Metanephros (tissue), 2 donors: ENCODE data around the gene LGR5.

GRCh38 chr12:70012922-70013276, 187.9 kb downstream of the MYRFL start:
- RAMPAGE, long total RNA: no peak

- RAMPAGE, long total RNA: no peak
Measured at GRCh38 chr12:70324155-70324671, 41.9 kb upstream of the KCNMB4 start.

GRCh38 chr12:70458544-70459043, 92.5 kb downstream of the KCNMB4 start:
- RAMPAGE, long total RNA: no peak

DNA sequence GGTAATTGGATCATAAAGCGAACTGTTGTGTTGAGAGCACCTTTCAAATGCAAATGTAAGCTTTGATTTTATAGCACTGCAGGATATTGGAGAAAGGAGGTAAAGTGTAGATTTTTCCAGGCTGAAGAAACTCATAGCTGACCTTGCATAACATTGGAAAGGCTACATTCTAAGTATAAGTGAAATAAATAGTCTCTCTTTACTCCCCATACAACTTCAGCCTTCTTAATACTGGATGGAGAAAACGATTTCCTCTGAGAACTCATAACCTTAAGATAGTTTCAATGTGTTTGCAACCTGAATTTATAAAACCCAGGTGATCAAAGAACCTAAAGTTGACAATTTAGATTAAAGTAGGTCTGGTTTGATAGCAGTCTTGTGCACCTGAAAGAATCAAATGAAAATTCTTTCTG, 53.8 kb downstream of the PTPRB start:
- RAMPAGE, long total RNA: no peak

DNA sequence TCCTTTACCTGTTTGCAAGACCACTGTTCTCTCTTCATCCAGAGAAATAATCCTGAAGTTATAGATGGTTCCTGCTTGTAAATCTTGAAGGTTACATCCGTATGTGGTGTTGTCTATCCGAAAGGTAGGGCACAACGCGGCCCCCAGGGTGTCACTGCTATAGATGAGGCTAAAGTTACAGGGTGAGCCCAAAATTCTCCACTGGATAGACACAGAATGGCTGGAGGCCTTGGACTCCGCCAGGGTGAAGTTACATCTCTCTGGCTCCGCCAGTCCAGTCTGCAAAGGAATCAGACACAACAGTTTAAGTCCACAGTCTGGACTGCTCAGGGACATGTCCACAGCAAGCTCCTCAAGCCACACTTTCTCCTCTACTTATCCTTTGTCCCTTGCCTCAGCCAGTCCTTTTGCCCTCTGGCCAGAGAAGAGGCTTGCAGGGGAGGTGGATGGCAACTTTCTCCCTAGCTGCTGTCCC, 28.1 kb downstream of the PTPRB start:
- RAMPAGE, long total RNA: no peak

DNA sequence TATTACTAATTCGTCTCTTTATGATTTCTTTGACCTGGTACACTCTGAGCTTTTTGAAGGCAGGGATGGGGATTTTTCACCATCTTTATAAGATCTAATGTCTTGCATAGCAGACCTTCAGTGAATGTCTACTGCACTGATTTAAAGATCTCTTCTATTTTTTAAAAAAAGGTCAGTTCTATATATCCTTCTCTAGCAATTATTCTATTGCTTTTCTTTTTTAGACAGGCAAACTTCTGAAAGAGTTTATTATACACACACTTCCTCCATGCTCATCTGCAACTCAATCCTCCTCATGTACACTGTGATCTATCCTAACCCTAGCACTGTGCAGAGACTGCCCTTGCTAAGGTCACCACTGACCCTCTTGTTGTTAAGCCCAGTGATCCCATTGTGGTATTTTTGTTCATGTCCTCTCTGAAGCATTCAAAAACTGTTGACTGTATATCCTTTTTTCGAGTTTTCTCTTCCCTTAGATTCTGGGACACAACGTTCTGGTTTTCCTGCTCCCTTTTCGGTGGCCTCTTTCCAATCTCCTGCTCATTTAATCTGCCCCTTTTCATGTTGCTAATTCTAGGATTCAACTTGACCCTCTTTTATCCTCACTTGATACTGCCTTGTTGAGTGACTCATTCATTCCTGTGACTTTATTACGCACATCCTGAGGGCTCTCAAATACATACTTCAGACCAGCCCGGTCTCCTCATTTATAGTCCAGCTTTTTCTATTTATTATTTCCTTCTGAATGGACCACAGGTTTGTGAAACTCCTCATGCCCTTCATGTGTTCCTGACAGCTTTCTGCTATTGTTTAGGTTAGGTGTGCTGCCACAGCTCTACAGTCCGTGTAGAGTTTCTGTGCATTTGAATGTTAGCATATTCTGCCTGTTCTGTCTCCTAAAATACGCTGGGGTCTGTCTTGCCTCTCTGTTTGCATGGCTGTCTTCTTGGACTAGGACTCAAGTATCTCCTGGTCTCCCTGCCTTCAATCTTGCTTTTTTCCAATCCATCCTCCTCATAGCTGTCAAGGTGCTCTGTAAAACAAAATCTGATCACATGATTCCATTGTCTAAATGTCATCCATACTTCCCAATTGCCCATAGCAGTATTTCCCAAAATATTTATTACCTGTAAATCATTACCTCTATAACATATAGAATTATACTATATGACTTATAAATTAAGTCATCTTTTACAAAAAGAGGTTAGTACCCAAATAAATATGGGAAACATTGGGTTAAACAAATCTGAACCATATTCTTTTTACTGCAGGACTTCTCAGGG, 54.1 kb upstream of the PTPRB start:
- RAMPAGE, long total RNA: no peak

- RAMPAGE, long total RNA: no peak
Measured at GRCh38 chr12:70754105-70755031, 117.1 kb upstream of the PTPRB start.

- RAMPAGE, long total RNA: no peak
Measured at GRCh38 chr12:71438668-71439302, 813 bp upstream of the LGR5 start.

DNA sequence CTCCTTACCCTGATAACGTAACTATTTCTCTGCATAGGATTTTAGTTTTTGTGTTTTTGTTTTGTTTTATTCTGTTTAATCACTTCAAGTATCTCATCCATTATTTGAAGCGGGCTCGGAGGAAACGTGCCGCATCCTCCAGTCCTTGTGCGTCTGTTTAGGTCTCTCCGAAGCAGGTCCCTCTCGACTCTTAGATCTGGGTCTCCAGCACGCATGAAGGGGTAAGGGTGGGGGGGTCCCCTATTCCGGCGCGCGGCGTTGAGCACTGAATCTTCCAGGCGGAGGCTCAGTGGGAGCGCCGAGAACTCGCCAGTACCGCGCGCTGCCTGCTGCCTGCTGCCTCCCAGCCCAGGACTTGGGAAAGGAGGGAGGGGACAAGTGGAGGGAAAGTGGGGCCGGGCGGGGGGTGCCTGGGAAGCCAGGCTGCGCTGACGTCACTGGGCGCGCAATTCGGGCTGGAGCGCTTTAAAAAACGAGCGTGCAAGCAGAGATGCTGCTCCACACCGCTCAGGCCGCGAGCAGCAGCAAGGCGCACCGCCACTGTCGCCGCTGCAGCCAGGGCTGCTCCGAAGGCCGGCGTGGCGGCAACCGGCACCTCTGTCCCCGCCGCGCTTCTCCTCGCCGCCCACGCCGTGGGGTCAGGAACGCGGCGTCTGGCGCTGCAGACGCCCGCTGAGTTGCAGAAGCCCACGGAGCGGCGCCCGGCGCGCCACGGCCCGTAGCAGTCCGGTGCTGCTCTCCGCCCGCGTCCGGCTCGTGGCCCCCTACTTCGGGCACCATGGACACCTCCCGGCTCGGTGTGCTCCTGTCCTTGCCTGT, at the start of gene LGR5:
Gene LGR5 (plus strand): TSS at position 496 of the 819 bp plus-strand sequence.
- RAMPAGE, long total RNA: no peak

DNA sequence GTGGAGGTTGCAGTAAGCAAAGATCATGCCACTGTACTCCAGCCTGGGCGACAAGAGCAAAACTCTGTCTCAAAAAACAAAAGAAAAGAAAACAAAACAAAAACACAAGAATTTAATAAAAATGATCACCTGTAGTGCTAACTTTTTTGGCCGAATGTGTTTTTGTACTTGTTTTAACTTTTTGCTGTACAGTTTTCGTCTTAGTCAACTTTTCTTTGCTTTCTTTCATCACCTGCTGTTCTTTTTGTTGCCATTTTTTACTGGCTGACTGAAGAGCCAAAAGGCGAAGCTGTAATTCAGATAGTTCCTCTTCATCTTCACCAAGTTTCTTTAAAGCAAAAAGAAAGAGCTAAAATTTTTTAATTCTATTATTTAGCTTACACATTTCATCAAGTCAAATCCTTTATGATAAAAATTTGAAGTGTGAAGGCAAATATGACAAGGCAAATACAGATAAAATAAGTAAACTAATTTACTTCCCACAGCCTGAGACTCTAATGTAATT, 18.8 kb downstream of the ZFC3H1 start:
- RAMPAGE, long total RNA: no peak

GRCh38 chr12:72254166-72255464, 17.6 kb upstream of the TRHDE start:
- RAMPAGE, long total RNA: no peak

DNA sequence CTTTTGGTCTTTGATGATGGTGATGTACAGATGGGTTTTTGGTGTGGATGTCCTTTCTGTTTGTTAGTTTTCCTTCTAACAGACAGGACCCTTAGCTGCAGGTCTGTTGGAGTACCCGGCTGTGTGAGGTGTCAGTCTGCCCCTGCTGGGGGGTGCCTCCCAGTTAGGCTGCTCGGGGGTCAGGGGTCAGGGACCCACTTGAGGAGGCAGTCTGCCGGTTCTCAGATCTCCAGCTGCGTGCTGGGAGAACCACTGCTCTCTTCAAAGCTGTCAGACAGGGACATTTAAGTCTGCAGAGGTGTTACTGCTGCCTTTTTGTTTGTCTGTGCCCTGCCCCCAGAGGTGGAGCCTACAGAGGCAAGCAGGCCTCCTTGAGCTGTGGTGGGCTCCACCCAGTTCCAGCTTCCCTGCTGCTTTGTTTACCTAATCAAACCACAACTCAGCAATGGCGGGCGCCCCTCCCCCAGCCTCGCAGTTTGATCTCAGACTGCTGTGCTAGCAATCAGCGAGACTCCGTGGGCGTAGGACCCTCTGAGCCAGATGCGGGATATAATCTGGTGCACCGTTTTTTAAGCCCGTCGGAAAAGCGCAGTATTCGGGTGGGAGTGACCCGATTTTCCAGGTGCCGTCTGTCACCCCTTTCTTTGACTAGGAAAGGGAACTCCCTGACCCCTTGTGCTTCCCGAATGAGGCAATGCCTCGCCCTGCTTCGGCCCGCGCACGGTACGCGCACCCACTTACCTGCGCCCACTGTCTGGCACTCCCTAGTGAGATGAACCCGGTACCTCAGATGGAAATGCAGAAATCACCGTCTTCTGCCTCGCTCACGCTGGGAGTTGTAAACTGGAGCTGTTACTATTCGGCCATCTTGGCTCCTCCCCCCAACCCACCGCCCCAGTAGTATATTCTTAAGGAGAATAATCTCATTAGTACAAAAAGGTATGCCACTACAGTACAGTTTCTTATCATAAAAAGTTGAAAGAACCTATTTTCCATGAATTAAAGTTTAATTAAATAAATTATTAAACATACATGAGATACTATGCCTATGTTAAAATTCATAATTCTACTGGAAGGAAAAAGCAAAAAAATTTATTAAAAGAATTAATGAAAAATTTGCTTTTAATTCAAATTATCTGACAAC, 28.6 kb upstream of the ATXN7L3B start:
- RAMPAGE, long total RNA: no peak

GRCh38 chr12:75360102-75361050, 25.9 kb downstream of the GLIPR1L1 start:
- RAMPAGE, long total RNA: no peak

- RAMPAGE, long total RNA: no peak
Measured at GRCh38 chr12:75478523-75479167, 1.9 kb upstream of the GLIPR1 start.

- RAMPAGE, long total RNA: no peak
Measured at GRCh38 chr12:75658823-75659236, 147.4 kb upstream of the KRR1 start.

GRCh38 chr12:75705942-75706416, 194.6 kb upstream of the KRR1 start:
- RAMPAGE, long total RNA: no peak

DNA sequence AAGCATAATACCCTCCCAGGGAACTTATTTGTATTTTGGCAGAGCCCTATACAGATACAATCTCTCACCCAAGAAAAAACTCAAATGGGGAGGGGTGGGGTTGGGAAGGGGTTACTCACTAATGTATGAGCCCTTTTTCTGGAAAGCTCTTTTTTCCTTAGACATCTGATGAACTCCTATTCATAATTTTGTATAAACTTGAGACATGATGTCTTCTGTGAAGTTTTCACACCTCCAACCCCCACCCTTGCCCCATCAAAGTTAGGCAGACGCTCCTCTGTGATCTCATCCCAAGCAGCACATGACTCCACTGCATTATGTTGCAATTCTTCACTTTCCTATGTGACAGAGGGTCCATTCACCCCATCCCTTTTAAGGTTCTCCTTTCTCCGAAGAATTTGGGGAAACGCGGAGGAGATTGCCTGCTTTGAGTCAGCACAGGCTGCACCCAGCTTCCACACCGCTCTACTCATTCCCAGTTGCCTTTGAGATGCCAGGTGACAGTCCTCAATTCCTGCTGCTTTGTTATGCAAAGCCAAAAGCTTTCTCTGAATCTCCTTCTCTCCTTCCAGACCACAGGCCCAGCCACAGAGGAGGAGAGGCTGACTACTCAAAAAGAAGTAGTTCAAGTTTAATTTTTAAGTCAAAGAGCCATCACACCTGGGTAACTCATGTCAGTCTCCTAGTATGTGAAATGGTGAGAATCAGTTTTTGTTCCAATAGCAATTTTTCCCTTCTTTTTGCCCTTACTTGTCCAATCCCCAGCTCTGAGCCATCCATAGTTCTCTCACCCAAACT, 114.7 kb downstream of the NAP1L1 start:
- RAMPAGE, long total RNA: no peak

DNA sequence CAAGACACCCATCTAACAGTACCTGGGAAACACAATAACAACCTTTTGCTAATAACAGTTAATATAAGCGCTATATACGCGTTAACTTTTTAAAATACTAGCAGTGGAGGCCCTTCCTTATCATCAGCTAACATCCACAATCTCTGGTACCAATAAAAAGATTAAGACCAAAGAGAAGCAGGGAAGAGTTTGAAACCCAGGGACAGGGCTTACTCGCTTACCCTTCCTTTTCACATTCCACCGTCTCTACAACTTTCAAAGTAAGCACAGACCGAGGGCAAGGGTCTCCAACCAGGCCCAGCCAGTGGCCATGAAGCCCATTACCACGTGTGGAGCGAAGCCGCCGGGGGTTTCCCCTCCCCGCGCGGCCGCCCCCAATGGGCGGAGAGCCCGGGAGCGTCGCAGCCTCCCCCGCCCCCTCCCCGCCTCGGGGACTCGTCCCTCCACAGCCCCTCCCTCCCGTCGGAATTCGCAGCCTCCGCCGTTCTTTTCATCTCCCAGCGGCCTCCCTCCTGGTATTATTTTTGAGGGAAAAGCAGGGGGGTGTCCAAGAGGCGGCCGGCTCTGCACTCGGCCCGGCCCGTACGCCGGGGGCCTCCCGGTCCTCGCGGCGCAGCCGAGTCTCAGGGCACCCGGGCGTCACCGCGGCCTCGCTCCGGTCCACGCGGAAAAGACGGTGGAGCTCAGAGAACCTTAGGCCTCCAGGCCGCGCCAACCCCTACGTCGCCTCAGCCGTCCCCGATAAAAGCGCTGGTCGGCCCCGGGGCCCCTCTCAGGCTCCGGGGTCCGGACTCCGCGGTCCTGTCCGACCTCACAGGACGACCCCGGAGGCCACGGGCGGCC, 652 bp downstream of the NAP1L1 start:
- RAMPAGE, long total RNA: no peak

GRCh38 chr12:76375066-76375402, 26.8 kb upstream of the BBS10 start:
- RAMPAGE, long total RNA: no peak

DNA sequence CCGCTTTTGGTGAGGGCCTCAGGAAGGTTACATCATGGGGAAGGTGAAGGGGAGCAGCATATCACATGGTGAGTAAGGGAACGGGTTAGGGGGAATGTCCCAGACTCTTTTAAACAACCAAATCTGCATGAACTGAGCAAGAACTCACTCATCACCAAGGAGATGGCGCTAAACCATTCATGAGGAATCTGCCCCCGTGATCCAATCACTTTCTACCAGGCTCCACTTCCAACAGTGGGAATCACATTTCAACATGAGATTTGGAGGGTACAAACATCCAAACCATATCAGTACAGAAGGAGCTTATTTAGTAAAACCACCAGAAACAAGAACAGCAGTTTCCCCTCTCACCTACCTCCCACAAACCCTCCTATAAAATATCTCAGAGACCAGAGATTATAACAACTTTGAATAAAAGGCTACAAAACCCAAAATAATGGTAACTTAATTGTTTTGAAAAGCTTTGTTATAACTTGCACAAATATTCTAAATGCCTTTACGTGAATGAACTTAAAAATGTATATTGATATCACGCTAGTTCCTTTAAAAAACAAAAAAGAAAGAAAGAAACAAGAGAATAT, 39.8 kb downstream of the OSBPL8 start:
- RAMPAGE, long total RNA: no peak